ENCODE measurements around the gene OR1D5.

DNA sequence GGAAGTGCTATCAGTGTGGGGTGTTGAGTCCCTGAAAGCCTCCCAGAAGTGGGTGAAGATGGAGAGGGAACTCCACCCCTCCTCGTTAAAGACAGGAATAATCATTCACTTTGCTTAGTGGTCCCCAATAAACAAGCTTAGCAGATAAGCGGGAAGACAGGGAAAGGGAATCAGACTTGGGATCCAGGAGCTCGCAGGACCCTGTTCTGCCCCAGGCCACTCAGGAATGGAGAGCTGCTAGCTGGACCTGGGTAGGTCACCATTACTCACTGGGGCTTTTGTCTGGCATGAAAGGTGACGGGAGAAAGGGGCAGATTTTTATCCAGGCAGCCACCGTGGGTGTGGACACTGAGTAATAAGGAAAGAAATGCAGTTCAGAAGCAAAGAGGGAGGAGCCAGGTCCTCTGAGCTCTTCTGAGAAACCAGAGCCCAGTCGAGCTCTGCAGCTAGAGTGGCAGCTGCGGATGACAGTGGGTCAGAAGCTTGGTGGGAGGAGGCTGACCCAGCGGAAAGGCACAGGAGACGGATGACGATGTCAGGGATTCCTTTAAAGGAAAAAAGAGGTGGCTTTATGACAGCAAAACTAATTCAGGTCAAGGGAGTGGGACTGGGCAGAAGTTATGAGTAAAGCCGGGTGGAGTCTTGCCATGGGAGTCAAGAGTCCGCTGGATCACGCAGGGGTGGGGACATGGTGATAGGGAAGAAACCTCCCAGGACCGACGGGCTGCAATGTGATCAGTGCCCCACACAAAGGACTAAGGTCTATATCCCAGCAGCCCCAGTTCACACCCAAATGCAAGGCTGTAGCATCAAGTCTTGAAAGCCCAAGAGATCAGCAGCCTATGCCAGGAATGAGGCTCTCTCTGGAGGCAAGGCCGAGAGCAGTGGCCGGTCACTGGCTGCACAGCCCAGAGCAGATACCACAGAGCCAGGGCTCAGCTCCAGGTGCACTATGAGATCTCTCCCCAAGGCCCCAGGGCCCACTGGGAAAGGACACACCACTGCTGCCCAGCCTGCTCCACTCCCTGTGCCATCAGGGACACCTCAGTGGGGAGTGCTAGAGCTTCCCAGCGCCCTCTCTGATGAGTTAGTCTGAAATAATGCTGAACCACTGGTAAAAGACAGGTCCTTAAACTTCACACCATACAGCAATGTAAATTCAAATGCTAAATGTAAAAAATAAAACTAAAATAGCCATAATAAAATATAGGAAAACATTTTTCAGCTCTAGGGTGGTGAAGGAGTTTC, 6.2 kb upstream of the MNT start:
- PRO-cap, result no peak

GRCh38 chr17:2482169-2482686, 29.5 kb downstream of the METTL16 start:
- PRO-cap, result no peak

GRCh38 chr17:2595014-2595497, 1.6 kb downstream of the PAFAH1B1 start:
- PRO-cap, result no peak

GRCh38 chr17:2692174-2693173, 19.1 kb downstream of the CLUH start:
- PRO-cap, result no peak

GRCh38 chr17:2701179-2702168, 10.1 kb downstream of the CLUH start:
- PRO-cap, result no peak

DNA sequence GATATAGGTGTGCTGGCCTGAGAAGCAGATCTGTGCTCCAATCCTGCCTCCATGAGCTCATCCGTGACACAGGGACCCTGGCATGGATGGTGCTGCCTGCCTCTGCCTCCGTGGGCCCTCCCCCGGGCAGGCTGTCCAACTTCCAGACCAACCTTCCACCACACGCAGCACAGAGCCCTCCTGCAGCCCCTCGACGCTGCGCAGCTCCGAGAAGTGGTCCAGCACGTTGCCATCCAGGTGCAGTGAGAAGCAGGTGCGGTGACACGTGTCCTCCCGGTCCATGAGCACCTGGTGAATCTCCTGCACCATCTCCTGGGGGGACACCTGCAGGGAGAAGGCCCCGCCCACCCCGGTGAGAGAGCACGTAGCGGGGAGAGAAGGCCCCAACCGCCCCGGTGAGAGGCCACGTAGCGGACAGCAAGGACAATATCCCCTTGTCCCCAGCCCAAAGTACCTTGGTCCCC, 8.4 kb downstream of the CLUH start:
- PRO-cap, result no peak

GRCh38 chr17:2708161-2708669, 3.3 kb downstream of the CLUH start:
- PRO-cap, result no peak

DNA sequence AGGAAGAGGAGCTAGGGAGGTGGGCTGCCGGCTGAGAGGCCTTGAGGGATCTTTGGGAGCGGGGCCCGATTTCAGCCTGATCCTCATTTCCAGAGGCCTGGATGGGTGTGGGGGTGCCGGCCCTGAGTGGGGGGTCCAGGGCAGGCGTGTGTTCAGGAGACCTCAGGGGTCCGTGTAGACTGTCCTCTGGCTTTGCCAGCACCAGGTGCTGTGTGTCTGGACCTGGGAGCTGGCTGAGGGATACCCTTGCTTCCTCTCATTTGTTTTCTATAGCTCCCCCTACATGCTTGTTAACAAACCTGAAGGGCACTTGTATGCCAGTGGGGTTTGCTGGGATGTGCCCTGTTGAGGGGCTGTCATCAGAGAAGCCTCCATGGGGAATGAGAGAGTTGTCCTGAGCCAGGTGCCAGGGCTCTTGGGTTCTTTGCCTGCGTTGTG, 18.8 kb upstream of the RAP1GAP2 start:
- PRO-cap, result no peak

- PRO-cap, result no peak
These were observed 58.5 kb downstream of the RAP1GAP2 start for GRCh38 chr17:2854744-2855058.

DNA sequence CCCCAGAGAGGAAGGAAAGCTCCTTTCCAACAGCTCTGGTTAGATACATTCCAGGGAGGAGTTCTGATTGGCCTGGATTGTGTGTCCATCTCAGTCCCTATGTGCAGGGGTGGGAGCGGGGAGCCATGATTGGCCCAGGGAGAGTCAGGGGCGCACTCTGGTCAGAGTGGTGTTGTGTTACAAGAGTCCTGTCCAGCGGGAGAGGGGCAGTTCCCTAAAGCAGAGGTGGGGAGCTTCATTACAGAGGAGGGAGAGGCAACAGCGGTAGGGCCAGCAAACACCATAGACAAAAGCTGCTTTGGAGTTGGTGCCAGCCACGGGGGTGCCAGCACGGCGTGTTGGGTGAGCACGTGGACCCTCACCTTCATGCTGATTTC, 75.0 kb downstream of the RAP1GAP2 start:
- PRO-cap, result no peak

- PRO-cap, result no peak
These were observed 108.2 kb downstream of the OR1D5 start for GRCh38 chr17:2955176-2955705.

DNA sequence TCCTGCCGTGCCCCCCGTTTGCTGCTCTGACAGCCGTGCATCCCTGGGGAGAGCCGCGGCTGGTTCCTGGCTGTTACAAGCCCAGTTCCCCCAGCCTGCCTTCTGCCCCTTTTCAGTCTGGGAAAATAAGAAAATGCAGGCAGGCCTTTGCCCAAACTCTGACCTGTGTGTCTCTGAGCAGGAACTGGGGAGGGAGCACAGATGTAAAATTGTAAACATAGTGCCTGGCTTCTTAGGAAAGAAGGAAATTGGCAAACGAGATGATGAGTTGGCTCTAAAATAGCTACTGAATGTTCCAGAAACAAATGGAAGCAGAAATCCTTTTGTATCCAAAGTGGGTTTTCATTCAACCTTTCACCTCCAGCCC, 67.2 kb downstream of the OR1D5 start:
- PRO-cap, result no peak

DNA sequence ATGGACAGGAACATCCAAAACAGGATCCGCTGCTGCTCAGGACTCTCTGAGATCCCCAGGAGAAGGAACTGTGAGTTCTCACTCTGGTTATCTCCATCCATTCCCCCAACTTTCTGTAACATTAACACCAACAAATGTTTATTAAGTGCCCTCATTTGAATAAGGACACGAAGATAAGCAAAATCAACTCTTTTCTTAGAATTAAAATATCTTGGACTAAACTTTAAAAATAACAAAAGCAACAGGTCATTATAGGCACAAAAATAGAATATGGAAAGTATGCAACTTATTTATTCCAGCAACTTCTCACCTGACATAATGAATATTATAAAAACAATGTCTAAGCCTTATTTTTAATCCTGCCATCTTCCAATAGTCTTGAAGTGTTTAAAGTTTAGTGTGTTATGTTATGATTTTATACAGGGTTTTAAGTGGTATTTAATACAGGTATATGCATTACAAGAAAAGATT, at the start of gene OR1D5:
OR1D5 (minus strand) TSS at position 101 of the 471 bp plus-strand sequence.
- PRO-cap, result no peak

DNA sequence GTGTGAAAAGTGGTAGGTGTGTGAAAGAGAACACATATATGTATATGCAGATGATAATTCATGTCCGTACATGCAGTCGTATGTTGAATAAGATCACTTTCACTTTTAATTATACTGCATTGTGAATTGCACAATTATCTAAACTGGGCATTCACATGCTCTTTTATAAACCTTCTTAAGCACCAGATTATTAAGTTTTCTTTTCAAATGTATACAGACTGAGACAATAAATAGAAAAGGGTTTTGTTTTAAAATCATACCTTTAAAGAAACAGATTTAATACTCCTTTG, 581 bp downstream of the ASPA start:
- PRO-cap, result no peak

DNA sequence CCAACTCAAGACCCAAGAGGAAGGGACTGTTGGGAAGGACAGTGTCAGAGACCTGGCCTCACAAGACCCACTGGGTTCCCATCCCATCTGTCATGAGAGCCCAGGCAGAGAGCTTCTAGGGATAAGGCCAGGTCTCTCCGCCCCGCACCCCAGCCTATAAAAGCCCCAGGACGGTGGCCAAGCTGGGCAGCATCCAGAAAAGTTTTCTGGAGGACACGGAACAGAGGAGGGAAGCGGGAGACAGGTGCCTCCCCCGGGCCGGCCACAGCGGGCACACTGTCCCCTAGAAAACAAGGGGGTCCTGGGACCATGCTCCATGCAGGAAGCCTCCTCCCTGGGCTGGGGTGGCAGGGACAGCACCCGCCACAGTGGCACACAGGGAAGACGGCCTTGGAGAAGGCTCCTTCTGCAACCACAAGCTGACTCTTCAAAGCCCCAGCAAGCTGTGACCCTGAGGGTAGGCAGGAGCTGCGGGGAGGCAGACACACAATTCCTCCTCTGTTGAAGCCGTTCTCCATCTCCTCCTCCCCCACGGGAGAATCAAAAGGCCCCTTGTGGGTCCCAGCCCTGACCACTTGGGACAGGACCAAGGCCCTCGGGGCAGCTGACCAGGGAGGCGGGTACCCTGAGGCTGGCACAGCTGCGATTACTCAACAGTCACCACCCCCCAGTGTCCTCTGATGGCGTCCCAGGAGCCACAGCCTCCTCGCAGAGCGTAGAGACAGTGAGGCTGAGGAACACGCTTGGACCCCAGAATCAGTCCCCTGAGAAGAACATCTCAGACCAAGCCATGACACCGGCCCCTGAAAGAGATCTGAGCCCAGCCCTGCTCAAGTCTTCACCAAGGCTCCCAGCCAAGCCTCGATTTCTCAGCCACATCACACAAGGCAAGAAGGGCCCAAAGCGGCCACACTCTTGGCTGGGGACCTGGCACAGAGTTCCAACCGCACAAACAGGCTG, 26.1 kb downstream of the TRPV3 start:
- PRO-cap, result no peak

- PRO-cap, result no peak
These were observed 10.2 kb downstream of the TAX1BP3 start for GRCh38 chr17:3657829-3658893.

GRCh38 chr17:3665679-3666386, 2.5 kb downstream of the TAX1BP3 start:
- PRO-cap, result no peak

DNA sequence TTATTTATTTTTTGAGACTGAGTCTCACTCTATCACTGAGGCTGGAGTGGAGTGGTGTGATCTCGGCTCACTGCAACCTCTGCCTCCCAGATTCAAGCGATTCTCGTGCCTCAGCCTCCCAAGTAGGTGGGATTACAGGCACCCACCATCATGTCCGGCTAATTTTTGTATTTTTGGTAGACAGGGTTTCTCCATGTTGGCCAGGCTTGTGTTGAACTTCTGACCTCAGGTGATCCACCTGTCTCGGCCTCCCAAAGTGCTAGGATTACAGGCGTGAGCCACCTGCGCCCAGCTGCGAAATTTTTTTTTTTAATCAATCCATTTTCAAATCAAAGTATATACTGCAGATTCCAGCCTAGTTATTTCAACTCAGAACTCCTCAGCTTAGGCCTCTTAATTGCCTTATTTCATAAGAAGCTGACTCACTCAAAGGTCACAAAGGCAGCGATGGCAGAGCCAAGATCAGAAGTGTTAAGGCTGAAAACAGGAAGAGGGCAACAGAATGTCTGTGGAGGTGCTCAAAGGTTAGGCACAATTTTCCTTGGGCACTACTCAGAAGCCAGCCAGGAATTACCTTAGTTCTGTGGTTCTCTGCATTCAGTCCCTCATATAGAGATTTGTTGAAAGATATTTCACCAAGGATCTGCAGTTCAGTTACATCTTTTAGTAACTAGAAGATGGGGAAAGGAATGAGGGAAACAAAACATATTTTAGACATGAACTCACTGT, 3.8 kb upstream of the HASPIN start:
- PRO-cap, result no peak

DNA sequence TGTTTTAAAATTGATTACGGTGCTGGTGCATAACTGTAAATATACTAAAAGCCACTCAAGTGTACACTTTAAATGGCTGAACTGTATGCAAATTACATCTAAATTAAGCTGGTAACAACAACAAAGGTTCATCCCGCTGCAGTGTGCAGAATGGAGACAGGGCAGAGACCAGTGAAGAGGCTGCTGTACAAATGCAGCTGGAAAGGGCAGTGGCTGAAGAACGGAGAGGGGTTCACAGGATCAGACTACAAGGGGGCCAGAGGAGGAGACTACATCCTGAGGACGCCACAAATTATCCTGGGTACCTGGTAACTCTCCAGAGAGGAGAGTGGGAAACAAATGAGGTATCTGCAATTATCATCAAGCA, 9.1 kb upstream of the ITGAE start:
- PRO-cap, result no peak

- PRO-cap, result no peak
These were observed 7.9 kb downstream of the NCBP3 start for GRCh38 chr17:3838105-3838641.

Data from SEM (cell line).